Gastroesophageal sphincter (tissue), 4 donors: ENCODE measurements around a stretch of chr16.

- PRO-cap = no peak
- RAMPAGE, long total RNA, 4 experiments = no peak in any of the 4 experiments
Observed at GRCh38 chr16:88550186-88550710, 20.0 kb upstream of the ZC3H18 start.

GRCh38 chr16:88617188-88617794 lies 21.1 kb upstream of the IL17C start:
- PRO-cap = no peak
- RAMPAGE, long total RNA, 4 experiments = no peak in any of the 4 experiments

- PRO-cap = no peak
- RAMPAGE, long total RNA, 4 experiments = no peak in any of the 4 experiments
Observed at GRCh38 chr16:88628634-88629209, 9.7 kb upstream of the IL17C start.

GRCh38 chr16:88764912-88765682 lies 19.9 kb downstream of the PIEZO1 start:
- PRO-cap = no peak
- RAMPAGE, long total RNA, 4 experiments = no peak in any of the 4 experiments

- PRO-cap = no peak
- RAMPAGE, long total RNA, 4 experiments = no peak in any of the 4 experiments
Observed at GRCh38 chr16:88799033-88799561, 4.5 kb upstream of the CDT1 start.

DNA sequence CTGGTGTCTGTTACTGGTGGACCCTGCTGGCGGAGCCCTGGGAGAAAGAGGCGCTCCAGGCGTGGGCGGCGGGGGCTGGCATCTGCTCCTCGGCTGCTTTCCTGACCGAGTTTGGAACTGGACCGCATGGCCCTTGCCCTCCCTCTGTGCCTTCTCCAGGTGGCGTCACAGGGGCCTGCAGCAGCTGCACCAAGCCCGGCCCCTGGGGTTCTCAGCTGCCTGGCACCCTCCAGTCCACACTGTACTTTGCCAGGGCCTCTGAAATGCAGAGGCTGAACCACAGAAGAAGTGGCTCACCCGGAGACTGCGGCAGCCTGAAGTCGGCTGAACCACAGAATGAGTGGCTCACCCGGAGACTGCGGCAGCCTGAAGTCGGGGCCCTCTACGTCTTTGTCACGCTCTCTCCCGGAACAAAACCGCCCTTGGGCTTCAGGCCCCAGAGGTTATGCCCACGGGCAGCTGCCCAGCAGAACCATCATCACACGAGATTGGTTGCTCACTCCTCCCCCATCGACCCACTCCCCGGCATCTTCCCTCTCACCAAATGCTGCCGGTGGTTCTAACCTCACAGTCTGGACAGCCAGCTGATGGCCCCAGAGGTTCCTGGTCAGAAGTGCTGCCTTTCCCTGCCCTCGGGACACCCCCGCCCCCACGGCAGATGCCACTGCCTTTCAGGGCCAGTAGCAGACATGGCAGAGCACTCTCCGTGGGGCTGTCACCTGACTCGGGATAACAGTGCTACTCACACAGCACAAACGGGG lies 20.2 kb downstream of the CBFA2T3 start:
- PRO-cap = no peak
- RAMPAGE, long total RNA, 4 experiments = no peak in any of the 4 experiments

GRCh38 chr16:88960138-88961408 lies 16.4 kb downstream of the CBFA2T3 start:
- PRO-cap = no peak
- RAMPAGE, long total RNA, 4 experiments = no peak in any of the 4 experiments

GRCh38 chr16:89114313-89114945 lies 20.8 kb downstream of the ACSF3 start:
- PRO-cap = no peak
- RAMPAGE, long total RNA, 4 experiments = no peak in any of the 4 experiments

DNA sequence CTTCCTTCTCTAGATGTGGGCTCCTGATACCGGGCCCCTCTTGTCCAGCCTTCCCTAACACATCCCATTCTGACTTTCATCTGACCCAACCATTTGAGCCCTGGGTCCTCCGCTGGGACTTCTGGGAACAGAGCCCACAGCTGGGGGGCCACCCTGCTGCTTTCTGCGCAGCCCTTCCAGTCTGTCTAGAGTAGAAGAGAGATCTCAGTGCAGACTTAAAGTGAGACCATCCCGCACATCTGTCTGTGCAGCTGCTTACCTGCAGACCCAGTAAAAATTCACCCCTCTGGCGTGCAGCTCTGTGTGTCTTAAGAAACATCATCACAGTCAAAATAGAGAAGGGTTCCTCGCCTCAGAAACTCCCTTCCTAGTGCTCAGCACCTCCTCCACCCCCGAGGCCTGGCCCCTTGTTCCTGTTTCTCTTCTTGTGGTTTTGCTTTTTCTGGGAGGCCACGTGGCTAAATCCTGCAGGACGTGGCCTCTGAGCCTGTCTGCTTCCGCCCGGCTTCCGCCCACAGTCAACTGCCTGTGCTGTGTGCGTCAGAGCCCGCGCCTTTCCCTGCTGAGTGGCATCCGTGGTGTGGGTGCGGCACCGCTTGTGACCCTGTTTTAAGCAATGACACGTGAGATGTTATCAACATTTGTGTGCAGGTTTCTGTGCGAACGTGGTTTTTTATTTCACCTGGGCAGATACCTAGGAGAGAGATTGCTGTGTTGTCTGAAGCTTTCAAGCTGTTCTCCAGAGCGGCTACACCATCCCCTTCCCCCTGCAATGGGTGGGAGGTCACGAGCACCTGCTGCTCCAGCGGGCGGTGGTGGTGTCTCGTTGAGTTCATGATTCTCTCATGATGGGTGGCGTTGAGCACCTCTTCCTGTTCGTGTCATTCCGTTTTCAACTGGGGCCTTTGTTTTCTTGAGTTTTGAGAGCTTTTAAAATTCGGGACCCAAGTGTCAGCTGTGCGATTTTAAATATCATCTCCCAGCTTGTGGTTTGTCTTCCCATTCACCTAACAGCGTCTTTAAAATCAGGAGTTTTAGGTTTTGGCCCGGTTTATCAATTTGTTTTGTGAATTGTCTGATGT lies 21.6 kb downstream of the ACSF3 start:
- PRO-cap = unidirectional peak, minus-strand start at position 412 of the sequence
- RAMPAGE, long total RNA, 4 experiments = no peak in any of the 4 experiments

- PRO-cap = no peak
- RAMPAGE, long total RNA, 4 experiments = no peak in any of the 4 experiments
Observed at GRCh38 chr16:89200588-89201023, 269 bp upstream of the SLC22A31 start.

GRCh38 chr16:89309707-89310795 lies 92.5 kb downstream of the ZNF778 start:
- PRO-cap = no peak
- RAMPAGE, long total RNA, 4 experiments = no peak in any of the 4 experiments

DNA sequence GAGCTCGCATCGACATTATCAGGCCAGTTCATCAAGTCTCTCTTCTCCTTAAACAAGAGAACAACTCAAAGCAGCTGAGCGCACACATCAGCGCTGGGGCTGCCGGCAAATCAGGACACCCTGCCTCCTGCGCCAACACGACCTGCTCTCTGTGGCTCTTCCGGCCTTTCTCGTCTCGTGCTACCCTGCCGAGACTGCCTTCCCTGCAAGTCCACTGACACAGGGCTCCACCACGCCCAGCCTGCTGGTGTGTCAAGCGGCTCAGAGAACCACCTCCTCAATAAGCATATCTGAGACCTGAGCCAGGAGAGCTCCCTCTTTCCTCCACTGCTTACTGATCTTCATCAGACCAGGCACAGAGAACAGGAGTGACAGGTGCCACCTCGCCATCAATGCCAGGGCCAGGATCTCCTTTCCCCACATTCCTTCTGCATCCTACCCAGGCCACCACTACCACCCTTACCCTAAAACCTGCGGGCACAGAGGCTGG lies 96.9 kb downstream of the ZNF778 start:
- PRO-cap = no peak
- RAMPAGE, long total RNA, 4 experiments = no peak in any of the 4 experiments

GRCh38 chr16:89315522-89316065 lies 98.1 kb downstream of the ZNF778 start:
- PRO-cap = no peak
- RAMPAGE, long total RNA, 4 experiments = no peak in any of the 4 experiments

DNA sequence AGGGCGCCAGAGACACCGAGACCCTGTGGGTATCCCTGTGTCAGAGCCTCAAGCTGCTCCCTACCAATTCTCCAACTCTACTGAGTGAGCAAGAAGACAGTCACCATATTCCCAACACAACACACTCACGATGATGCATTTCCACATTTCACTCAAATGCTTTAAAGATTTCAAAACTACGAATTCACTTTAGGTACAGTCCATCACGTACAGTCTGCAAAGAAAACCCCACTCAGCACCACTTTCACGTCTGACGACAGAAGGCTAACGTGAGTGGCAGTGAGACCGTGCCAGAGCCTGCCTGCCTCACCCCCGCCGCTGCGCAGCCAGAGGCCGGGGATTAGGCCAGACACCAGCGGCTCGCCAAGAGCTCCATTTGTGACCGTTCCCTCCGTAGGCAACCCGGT lies 104.9 kb downstream of the ANKRD11 start:
- PRO-cap = no peak
- RAMPAGE, long total RNA, 4 experiments = no peak in any of the 4 experiments

GRCh38 chr16:89402818-89403820 lies 87.2 kb downstream of the ANKRD11 start:
- PRO-cap = no peak
- RAMPAGE, long total RNA, 4 experiments = no peak in any of the 4 experiments

GRCh38 chr16:89430463-89431858 lies 59.4 kb downstream of the ANKRD11 start:
- PRO-cap = no peak
- RAMPAGE, long total RNA, 4 experiments = start-site peak on the minus strand in 1 of 4 experiments, at chr16:89430982-89431513 at its widest, 8 reads per replicate

DNA sequence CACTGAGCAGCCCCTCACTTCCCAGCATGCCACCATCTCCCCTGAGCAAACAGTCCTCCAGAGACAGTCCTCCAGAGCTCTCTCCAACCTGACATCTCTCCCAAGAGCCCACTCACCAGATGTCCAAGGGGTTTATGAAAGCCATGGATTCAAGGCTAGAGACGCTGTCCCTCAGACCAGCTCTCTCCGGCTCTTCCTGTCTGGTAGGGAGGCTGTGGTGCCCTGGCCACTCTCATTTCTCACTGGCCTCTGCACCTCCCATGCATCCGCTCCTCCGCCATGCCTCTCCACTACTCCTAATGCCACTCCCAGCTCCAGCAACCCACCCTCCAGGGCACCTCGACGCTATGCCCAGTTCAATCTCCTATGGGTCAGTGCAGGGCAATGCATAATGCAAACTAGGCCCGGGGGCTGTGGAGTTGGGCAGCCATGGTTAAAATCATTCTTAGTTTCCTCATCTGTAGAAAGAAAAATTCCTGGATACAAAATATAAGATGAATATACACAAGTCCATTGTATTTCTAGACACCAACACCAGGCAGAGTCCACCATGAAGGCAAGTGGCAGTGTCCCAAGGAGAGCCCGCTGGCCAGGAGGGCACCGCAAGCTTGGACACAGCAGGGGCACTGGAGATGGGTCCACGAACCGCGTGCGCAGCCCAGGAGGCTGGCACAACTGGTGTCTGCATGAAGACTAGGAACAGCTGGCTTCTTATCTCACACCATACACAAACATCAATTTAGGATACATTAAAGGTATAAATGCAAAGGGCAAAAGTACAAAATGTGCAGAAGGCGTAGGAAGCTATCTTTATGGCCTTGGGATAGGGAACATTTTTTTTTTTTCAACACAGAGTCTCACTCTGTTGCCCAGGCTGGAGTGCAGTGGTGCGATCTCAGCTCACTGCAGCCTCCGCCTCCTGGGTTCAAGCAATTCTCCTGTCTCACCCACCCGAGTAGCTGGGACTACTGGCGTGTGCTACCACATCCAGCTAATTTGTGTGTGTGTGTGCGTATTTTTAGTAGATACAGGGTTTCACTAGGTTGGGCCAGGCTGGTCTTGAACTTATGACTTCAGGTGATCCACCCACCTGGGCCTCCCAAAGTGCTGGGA lies 52.5 kb downstream of the ANKRD11 start:
- PRO-cap = no peak
- RAMPAGE, long total RNA, 4 experiments = start-site peak on the minus strand in 1 of 4 experiments, centred at position 204 of the sequence, 5 reads per replicate

- PRO-cap = no peak
- RAMPAGE, long total RNA, 4 experiments = no peak in any of the 4 experiments
Observed at GRCh38 chr16:89441821-89442273, 48.5 kb downstream of the ANKRD11 start.

GRCh38 chr16:89473650-89474404 lies 16.5 kb downstream of the ANKRD11 start:
- PRO-cap = no peak
- RAMPAGE, long total RNA, 4 experiments = no peak in any of the 4 experiments

- PRO-cap = no peak
- RAMPAGE, long total RNA, 4 experiments = no peak in any of the 4 experiments
Observed at GRCh38 chr16:89478315-89479422, 11.7 kb downstream of the ANKRD11 start.